ENCODE measurements around a stretch of chr3.

- RRBS, result no CpG with 5 or more reads among the region's 2 CpGs
Observed at GRCh38 chr3:27138153-27138403, 231.1 kb downstream of the NEK10 start.

DNA sequence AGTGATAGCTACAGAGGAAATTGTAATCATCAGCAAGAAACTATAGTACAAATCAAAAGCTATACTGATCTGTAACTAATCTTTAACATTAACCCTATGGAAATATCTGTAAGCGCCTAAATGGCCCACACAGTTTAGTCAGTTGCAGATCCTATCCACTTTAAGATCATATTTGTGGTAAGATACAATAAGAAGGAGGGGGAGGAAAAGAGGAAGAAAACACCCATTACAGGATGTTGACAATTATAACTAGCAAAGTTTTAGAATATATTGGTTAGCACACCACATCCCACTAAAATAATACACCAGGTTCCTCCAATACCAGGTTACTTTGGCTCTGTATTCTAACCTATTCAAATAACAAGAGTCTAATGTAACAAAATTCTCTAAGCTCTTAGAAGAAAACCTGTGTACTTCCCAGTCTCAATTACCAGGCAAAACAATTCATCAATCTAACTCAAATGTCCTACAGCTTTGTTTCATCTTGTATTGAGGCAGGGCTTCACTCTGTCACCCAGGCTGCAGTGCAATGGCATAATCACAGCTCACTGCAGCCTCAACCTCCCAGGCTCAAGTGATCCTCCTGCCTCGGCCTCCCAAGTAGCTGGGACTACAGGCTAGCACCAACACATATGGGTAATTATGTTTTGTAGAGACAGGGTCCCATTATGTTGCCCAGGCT lies 4.3 kb downstream of the SLC4A7 start:
- RRBS, result no CpG with 5 or more reads among the region's 2 CpGs

GRCh38 chr3:27483677-27484305 lies 393 bp downstream of the SLC4A7 start:
- RRBS, result 2% methylated on average over 29 of the region's 93 CpGs

- RRBS, result no CpG with 5 or more reads among the region's 6 CpGs
Observed at GRCh38 chr3:27533029-27533590, 48.9 kb upstream of the SLC4A7 start.

DNA sequence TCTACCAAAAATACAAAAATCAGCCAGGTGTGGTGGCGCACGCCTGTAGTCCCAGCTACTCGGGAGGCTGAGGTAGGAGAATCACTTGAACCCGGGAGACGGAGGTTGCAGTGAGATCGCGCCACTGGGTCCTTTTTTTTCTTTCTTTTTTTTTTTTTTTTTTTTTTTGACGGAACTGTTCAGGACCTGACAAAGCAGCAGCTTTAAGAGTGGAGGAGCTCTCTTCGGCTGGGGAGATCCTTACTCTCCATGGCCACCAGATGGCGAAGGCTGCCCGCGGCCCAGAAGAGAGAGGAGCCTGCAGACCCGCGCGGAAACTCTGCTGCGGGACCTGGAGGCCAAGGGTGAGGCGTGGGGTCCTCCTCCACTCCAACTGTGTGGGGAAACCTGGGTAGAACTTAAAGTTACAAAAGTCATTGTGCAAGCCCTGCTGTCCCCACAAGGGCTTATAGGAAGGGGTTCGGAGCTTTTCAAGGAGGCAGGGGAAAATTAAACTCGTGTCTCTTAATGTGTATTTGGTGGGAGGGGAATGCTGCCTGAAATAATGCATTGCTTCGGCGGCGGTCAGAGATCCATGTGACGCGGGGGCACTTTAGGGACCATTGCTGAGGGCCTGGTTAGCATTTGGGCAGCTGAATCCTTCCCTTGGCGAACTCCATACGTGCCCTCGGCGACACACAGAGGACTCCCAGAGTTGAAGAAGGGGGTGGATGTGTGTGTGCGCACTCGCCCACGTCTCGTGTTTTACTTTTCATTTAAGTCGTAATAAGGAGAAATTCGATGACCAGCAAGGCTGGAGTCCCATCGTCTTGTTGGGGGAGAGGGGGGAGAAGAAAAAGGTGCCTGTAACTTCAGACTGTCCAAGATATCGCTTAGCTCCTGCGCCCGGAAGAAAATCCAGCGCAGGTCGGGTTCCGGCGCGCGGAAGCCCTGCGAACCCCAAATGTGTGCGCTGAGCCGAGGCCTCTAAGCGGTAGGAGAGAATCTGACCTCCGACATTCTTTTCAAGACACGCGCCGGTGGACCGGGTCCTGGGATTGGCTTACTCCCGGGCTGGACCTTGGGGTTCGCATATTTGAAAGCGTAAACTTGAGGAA lies 9.8 kb downstream of the EOMES start:
- RRBS, result 1% methylated on average over 9 of the region's 56 CpGs

GRCh38 chr3:27720621-27721376 lies 1.3 kb downstream of the EOMES start:
- RRBS, result 21% methylated on average over 12 of the region's 38 CpGs

DNA sequence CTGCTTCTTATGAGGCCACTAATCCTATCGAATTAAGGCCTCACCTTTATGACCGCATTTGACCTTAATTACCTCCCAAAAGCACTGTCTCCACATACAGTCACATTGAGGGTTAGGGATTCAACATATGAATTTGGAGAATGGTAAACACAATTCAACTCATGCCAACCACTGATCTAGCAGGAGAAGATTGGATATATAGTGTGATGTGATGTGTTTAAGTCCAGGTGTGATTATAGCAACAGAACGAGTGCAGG lies 8.5 kb downstream of the CMC1 start:
- RRBS, result no CpG with 5 or more reads among the region's 3 CpGs

DNA sequence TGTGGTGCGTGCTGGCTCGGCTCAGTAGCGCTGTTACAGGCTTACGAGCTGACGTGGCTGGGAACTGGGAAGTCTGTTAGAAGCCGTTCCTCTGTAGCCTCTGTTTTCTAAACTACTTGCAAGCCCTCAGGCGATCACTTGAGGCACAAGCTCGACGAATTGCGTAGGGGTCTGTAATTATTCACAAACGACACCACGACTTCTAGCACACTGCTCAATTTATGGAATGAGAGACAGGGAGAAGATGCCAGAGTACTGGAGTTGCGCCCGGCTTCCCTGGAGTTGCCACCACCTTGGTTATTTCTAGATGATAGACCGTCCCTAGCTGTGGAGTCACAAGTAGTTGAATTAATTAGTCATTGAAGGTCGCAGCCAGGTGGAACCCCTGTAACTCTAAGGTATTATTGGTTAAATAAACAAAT lies 698 bp upstream of the AZI2 start:
- RRBS, result no CpG with 5 or more reads among the region's 16 CpGs

DNA sequence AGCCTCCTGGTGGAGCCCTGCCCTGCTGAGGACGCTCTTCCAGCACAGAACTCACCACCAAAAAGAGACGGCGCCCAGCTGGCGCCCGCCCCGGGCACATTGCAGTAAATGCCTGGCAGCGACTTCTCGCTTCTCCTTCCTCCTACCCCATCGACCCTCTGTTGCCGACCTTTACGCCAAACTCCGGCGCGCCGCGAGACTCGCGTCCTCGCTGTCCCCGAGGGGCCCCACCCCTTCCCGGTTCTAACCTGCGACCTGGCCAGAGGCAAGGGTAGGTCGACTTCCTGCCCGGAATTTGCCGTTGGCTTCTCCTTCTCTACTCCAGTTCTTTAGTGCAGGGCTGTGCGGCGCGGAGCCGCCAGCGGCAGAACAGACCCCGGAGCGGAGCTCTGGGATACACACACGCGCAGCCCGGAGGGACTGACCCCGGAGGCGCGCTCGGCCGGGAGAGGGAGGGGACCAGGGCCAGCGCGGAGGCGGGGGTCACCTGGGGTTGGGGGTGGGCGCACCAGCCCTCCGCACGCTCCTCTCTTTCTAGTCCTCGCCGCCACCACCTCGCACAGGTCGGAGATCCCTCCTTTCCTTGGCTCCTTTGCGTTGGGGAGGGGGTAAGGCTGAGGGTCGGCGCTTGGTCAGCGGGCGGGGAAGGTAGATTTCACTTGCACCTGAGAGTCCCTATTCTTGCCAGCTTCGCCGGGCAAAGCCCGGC lies 226.6 kb upstream of the AZI2 start:
- RRBS, result 3% methylated on average over 29 of the region's 58 CpGs

DNA sequence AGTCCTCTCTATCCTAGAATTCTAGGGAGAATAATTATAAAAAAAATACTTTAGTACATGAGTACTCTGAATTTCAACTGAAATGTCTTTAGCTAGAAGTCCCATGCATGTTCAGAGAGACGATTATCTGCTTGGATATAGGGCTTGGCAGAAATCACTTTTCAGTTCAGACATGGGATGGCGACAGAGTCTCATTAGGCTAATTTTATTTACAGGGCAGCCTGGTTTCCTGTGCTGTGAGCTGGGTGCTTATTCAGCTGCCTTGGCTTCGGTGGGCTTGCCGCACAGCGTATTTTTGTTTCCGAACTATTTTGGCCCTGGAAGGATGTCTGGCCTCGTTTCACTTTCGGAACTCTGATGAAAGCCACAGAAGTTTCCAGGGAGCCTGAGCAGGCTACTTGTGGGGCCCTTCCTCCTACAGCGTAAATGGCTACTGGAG lies 364.2 kb upstream of the RBMS3 start:
- RRBS, result no CpG with 5 or more reads among the region's 9 CpGs

DNA sequence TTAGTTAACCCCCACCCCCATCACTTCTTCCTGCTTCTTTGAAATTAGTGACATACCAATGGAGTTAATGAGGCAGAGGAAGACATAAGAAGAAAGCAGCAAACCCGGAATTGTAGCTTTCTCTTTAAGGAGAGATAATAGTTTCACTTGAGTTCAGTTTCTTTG lies 848 bp downstream of the RBMS3 start:
- RRBS, result no CpG with 5 or more reads among the region's 1 CpG

- RRBS, result no CpG with 5 or more reads among the region's 6 CpGs
Observed at GRCh38 chr3:29324073-29324995, 43.5 kb downstream of the RBMS3 start.

- RRBS, result no CpG with 5 or more reads among the region's 2 CpGs
Observed at GRCh38 chr3:29488194-29488711, 207.4 kb downstream of the RBMS3 start.

GRCh38 chr3:29516289-29516671 lies 235.4 kb downstream of the RBMS3 start:
- RRBS, result no CpG with 5 or more reads among the region's 2 CpGs

GRCh38 chr3:29994841-29995212 lies 611.6 kb upstream of the TGFBR2 start:
- RRBS, result no CpG with 5 or more reads among the region's 8 CpGs

GRCh38 chr3:30285831-30286559 lies 320.4 kb upstream of the TGFBR2 start:
- RRBS, result no CpG with 5 or more reads among the region's 1 CpG

- RRBS, result no CpG with 5 or more reads among the region's 3 CpGs
Observed at GRCh38 chr3:30287983-30288439, 318.4 kb upstream of the TGFBR2 start.

- RRBS, result no CpG with 5 or more reads among the region's 1 CpG
Observed at GRCh38 chr3:30289351-30289784, 317.0 kb upstream of the TGFBR2 start.

- RRBS, result no CpG with 5 or more reads among the region's 2 CpGs
Observed at GRCh38 chr3:30617441-30617896, 11.1 kb downstream of the TGFBR2 start.

DNA sequence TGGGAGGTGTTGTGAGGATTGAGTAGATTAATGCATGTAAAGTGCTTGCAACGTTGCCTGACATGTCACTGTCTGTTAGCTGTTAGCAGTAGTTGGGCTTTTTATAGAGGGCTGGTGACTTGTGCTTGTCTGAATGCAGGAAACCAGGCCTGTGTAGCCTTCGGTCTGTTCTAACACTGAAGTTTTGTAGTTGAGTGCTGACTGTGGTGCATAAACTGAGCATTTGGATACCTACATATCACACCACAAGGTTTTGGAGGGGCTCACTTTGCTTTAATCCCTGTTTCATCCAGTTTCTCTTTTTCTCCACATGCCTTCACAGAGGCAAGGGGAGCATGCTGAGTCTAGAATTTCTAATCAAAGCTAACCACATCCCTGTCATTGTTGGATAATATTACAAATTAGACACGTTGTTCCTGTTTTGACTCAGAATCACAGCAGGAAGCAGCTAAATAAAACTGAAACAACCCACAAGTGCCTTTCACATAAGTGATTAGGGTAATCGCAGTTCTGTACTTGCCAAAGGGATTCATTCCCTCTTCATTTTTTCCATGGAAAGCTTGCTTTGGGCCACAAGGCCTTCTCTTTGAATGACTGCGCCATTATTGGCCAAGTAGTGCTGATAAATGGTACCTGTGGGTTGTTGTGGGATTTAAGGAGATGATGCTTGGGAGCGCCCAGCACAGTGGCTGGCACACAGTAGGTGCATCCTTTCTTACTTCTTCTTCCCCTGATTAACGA lies 48.9 kb downstream of the TGFBR2 start:
- RRBS, result no CpG with 5 or more reads among the region's 7 CpGs